ENCODE results near the genes LAMB2 and CCDC71.

DNA sequence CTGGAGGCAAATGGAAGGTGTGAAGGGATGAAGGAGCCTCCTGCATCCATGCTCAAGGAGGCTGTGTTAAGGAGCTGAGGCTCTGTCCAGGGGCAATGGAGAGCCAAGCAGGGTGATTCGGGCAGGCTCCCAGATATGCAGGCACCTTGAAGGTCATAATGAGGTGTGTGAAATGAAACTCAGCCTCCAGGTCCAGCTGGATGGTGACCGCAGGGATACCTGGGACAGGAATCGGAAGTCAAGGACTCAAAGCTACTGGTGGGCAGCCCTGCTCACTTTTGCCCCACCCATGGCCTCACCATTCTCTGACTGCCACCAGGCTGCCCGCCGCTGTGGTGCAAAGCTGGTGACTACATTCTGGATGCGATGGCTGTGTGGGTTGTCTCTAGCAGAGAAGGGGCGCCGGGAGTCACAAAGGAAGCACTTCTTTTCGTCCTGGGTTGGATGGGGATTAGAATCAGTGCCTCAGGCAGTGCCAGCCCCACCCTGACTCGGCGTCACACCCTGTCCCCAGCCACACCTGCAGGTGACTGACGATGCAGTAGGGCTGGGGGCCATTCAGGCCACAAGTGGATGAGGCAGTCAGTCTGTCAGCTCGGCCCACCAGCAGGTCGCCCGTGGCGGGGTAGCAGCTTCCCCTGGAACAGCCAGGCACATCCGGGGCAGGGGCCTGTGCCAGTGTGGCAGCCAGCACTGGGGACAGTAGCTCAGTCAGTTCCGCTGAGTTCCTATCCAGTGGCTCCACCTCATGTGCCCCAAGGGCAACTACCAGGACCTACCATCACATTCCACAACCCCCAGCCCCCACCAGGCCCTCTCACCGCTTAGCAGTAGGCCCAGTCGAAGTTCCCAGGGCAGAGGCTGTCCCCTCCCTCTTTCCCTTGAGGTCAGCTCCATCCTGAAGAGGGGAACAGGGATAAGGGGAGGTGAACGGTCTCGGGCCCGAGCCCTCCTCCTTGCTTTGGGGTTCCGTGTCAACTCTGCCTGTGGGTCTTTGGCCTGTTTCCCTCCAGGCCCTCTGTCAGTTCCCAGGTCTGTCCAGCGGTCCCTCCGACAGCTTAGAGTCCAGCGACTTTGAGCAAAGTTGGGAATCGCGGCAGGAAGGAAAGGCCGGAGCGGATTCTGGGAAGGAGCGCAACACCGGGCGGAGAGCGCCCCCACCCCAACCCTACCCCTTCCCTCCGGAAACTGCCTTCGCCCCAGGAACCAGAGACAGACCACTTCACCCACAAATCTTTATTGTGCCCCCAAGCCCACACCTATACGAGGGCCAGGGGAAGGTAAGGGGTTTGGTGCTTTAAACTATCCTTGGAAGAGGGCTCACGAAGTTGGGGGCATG lies at the start of gene LAMB2:
Gene LAMB2 (minus strand): TSS at position 1,080 of the 1,339 bp plus-strand sequence.
- PRO-cap, result unidirectional peak, minus-strand start at position 1,076 of the sequence

DNA sequence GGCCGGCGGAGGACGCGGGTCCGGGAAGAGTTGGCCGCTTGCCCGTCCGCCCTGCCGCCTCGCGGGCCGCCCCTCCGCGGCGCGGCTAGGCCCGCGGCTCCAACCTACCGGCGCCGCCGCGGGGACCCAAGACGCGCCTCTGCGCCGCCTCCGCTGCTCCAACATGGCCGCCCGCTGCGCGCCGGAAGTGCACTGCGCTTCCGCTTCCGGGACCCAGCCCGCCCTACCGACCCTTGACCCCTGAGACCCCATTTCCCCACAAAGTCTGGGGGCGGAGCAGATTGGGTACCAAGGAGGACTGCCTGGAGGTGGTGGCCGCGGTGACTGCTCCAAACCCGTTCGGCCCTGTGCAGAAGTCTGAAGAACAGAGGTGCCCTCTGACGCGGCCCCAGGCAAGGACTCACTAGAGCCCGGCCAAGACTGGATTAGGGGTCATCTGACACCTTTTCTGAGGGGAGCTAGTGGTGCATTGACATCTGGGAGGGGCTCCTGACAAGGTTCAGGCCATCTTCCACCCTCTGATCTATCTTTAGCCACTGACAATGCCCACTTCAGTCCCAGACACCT lies at the start of gene CCDC71:
Gene CCDC71 (minus strand): TSS at position 173 of the 567 bp plus-strand sequence.
- PRO-cap, result unidirectional peak, minus-strand start at position 165 of the sequence

DNA sequence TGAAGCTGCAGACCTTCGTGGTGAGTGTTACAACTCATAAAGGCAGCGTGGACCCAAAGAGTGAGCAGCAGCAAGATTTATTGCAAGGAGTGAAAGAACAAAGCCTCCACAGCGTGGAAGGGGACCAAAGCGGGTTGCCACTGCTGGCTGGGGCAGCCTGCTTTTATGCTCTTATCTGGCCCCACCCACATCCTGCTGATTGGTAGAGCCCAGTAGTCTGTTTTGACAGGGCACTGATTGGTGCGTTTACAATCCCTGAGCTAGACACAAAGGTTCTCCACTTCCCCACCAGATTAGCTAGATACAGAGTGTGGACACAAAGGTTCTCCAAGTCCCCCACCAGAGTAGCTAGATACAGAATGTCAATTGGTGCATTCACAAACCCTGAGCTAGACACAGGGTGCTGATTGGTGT lies 9.6 kb downstream of the C3orf84 start:
- PRO-cap, result no peak

DNA sequence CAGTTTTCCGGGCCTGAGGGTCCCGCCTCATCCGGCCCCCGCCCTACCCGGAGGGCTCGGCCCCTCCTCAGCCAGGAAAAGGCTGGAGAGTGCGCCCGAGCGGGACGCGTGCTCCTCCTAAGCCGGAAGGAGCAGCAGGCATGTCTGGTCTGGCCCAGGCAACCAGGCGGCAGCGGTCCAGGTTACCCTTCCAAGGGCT lies 131 bp upstream of the GPX1 start:
- PRO-cap, result bidirectional peak, plus-strand start at position 74 of the sequence, minus-strand start outside the sequence

GRCh38 chr3:49378240-49378986 lies 20.3 kb upstream of the GPX1 start:
- PRO-cap, result no peak

- PRO-cap, result unidirectional peak, plus-strand start at chr3:49397716; unidirectional peak, plus-strand start at chr3:49397848
Observed at GRCh38 chr3:49397351-49398000, 14.3 kb downstream of the RHOA start.

DNA sequence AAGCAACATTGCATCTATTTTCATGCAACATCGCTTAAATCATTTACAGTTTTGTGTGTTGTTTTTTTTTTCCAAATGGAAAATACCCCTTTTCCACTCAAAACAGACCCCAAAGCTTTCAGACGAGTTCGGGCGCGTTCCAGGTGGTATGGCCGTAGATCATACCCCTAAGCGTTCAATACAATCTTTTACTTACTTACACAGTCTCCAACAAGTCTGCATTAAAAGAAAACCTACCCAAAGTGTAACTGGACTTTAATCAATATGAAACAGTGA lies 752 bp downstream of the RHOA start:
- PRO-cap, result no peak

- PRO-cap, result no peak
Observed at GRCh38 chr3:49683053-49683491, 6.2 kb downstream of the MST1 start.

GRCh38 chr3:49686294-49686653 lies 3.0 kb downstream of the MST1 start:
- PRO-cap, result no peak

- PRO-cap, result no peak
Observed at GRCh38 chr3:49691392-49691741, 2.0 kb downstream of the RNF123 start.

- PRO-cap, result no peak
Observed at GRCh38 chr3:49720149-49720869, 825 bp upstream of the AMIGO3 start.

DNA sequence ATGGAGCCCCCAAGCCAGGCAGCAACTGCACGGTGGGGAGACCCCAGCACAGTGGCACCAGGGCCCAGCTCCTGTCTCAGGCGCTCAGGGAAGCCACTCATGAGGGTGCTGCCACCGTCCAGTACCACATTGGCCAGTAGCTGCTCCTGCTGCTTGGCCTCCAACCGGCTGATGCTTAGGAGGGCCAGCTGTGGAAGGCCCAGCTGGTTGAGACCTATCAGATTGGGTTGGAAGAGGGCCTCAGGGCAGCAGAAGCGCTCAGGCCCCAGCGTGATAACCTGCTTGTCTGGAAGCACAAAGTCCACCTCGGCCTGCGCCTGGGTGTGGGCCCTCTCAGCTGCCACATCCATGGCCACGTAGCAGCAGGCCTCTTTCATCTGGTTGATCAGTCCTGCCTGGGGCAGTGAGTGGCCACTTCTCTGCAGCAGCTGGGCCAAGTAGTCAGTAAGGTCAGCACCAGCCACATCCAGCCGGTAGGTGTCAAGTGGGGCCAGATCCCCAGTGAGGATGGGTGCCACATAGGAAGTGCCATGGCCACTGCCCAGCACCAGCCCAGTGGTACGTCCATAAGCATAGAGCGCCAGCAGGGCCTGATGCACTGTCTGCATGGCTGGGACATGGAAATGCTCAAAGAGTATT lies 3.9 kb upstream of the CAMKV start:
- PRO-cap, result no peak

DNA sequence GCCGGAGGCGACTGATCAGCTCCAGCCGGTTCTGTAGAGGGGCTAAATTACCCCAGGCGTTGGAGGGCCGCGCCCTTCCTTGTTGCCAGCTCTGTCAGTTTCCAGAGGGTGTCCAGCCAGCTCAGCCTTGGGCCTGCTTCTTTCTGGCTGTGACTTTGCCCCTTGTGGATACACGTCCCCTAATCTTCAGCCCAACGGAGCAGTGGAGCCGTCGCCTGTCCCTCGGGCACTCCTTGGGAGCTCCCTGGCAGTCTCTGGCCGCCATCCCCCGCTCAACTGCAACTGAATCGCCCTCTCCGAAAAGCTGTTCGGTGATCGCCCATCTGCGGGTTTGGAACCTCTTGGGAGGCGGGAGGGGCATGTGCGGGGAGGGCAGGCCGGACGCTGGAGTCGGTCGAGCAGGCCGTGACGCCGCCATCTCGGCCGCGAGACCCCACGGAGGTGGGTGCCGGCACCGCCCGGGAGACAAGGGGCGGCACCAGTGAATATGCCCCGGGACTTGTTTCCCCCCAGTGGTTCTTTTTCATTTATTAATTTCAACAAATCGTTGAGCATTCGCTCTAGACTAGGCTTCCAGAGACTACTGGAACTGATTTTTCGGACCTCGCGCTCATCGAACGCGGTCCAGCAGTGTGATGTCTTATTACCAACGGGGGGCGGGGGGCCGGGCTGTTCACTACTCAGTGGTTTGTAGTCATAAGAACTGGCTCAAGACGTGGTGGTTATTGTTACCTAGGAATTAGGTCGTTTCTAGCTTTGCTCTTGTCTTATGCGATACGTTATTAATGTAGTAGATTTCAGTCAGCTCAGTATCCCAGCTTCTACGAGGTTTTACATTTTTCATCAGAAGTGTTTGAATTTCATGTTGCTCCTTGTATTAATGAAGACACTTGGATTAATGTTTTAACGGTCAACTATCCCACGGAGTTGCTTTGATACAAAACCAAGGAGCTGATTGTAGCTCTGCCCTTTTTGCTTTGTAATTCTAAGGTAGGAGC lies 685 bp downstream of the RBM5 start:
- PRO-cap, result no peak

DNA sequence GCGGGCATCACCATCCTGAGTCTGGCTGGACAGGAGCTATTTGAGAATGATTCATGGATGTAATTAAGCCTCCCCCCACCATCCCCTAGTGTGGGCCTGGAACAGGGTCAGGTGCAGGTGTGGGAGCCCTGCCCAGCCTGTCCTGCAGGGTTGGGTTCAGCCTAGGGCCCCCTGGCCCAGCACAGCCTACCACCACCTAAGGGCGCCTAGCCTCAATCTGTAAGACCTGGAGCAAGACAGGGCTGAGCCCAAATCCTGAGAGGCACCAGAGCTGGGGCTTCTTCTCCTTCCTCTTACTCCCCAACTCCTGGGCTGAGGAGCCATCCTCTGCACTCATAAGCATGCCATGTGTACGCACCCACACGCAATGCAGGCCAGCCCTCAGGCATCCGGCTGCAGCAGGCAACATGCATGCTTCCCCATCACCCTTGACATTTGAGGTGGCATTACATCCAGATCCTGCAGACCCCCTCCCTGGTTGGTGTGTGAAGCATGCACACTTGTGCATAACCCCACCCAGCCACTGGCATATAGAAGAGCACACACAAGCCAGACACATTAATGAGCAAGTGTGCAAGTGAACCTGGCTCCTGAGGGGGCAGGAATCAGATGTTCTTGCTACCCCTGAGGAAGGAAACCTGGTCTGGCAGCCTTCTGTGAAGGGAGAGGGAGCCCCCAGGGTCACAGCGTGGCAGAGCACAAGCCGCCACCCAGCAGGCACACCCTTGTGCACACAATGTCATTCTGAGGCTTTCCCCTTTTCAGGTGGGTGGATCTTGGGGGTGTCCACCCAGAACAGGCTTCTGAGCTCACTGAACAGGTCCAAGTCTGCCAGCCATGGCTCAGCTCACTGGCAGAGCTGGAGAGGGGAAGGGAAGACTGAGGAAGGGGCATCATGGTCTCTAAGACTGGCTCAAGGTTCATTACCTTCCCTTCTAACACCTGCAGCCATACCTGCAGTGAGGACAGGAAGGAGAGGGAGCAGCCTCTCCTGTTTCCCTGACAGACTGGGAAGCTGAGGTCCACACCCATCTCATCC lies 31.9 kb upstream of the SEMA3F start:
- PRO-cap, result no peak

DNA sequence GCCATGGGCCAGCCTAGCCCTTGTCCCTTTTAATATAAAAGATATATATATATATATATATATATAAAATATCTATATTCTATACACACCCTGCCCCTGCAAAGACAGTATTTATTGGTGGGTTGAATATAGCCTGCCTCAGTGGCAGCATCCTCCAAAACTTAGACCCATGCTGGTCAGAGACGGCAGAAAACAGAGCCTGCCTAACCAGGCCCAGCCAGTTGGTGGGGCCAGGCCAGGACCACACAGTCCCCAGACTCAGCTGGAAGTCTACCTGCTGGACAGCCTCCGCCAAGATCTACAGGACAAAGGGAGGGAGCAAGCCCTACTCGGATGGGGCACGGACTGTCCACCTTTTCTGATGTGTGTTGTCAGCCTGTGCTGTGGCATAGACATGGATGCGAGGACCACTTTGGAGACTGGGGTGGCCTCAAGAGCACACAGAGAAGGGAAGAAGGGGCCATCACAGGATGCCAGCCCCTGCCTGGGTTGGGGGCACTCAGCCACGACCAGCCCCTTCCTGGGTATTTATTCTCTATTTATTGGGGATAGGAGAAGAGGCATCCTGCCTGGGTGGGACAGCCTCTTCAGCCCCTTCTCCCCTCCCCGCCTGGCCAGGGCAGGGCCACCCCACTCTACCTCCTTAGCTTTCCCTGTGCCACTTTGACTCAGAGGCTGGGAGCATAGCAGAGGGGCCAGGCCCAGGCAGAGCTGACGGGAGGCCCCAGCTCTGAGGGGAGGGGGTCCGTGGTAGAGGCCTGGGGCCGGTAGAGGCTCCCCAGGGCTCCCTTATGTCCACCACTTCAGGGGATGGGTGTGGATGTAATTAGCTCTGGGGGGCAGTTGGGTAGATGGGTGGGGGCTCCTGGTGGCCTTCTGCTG lies 3.0 kb upstream of the GNAT1 start:
- PRO-cap, result no peak

DNA sequence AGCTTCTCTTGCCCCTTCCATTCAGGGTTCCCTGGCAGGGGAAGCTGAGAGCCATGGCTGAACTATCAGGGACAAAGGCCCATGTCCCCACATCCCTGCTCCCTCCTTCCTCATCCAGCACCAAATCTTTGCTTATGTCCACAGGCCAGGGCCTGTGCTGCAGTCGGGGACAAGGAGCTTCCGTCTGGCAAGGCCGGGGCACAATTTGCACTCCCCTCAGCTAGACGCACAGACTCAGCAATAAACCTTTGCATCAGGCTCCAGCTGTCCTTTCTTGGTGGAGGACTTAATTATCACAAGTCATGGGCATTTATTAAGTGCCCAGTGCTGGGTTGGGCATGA lies 4.8 kb downstream of the GNAT1 start:
- PRO-cap, result no peak

GRCh38 chr3:50239122-50239710 lies 3.2 kb downstream of the GNAI2 start:
- PRO-cap, result unidirectional peak, minus-strand start at chr3:50239305

- PRO-cap, result no peak
Observed at GRCh38 chr3:50244784-50245055, 8.7 kb downstream of the GNAI2 start.

- PRO-cap, result no peak
Observed at GRCh38 chr3:50258692-50259421, 10.1 kb upstream of the SEMA3B start.

- PRO-cap, result no peak
Observed at GRCh38 chr3:50336426-50336913, 4.2 kb downstream of the RASSF1 start.

Measured in parotid gland (tissue), 1 donor.